ENCODE results near the gene SLC39A6.

DNA sequence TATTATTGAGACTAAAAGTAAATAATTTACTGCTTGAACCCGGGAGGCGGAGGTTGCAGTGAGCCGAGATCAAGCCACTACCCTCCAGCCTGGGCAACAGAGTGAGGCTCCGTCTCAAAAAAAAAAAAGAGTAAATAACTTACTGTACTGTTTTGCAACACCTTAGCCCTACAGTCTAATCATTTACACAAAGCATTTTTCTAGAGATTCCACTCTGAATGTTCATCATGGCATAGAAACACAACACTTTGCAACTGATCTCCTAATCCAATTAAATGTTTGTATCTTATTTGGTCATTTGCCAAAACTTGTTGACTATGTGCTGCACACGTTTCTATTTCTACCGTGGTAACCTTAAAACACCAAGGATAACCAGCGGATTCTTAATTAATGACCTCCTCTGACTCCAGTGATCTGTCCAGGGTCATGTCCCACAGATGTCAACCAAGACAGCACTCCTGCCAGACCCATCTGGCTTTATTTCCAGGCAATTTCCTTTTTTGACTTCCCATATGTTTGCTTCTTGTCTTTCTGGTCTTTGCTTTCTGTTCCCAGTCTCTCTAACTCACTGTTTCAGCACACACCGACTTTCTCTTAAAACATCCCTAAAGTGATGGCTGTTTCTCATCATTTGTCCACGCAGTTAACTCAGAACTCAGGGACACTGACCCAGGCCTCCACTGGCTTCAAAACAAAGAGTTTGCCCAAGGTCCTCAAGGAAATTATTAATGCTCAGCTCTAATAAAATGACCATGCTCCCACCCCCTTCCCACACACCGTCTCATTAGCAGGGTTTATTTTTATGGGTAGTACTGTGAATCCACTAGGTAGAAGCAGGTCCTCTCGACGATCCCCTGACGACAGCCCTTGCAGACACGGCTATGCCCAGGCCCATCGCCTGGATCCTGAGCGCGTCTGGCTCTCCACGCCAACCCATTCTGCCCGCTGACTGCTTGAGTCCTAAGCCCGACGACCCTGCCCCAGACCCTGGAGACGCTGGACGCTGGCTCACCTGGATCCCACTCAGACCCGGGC is 23.0 kb upstream of the C18orf21 start:
- RRBS: 1% methylated on average over 1 of the region's 24 CpGs

- RRBS: 2% methylated on average over 14 of the region's 41 CpGs
These were observed 22.2 kb upstream of the C18orf21 start for GRCh38 chr18:35950157-35950719.

DNA sequence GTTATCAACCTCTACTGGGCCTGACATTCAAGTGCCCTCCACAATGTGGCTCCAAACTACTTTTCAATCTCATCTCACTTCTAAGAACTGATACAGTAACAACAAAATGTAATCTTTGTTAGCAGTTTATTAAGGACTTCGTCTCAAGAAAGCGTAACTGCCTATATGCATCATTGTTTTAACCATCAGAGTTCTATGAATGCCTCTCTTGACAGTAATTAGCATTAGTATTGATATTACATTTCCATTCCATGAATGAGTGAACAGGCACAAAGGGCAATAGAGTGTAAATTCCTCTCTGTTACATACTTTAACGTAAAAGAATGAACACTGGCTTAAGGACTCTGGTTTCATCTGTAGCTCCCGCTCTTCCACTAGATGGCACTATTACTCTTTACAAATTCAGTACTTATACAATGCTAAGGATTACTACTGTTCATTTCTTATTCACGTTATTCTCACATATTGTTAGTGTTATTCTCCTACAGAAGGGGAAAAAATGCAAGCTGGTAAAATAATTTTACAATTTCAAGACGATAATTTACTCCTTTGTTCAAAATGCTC is 45.1 kb downstream of the C18orf21 start:
- RRBS: no CpG with 5 or more reads among the region's 6 CpGs

DNA sequence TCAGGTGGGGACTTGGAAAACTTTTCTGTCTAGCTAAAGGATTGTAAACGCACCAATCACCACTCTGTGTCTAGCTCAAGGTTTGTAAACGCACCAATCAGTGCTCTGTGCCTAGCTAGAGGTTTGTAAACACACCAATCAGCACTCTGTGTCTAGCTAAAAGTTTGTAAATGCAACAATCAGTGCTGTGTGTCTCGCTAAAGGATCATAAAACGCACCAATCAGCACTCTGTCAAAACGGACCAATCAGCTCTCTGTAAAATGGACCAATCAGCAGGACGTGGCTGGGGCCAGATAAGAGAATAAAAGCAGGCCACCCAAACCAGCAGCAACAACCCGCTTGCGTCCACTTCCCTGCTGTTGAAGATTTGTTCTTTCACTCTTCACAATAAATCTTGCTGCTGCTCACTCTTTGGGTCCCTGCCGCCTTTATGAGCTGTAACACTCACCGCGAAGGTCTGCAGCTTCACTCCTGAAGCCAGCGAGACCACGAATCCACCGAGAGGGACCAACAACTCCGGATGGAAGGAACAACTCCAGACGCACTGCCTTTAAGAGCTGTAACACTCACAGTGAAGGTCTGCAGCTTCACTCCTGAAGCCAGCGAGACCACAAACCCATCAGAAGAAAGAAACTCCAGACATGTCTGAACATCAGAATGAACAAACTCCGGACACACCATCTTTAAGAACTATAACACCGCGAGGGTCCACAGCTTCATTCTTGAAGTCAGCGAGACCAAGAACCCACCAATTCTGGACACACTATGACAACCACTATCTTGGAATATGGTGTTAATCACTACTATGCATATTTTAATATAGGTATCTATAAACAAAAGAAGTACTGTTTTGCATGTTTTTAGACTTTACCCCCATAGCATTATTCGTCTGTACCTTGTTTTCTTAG is 2.7 kb downstream of the RPRD1A start:
- RRBS: no CpG with 5 or more reads among the region's 22 CpGs

DNA sequence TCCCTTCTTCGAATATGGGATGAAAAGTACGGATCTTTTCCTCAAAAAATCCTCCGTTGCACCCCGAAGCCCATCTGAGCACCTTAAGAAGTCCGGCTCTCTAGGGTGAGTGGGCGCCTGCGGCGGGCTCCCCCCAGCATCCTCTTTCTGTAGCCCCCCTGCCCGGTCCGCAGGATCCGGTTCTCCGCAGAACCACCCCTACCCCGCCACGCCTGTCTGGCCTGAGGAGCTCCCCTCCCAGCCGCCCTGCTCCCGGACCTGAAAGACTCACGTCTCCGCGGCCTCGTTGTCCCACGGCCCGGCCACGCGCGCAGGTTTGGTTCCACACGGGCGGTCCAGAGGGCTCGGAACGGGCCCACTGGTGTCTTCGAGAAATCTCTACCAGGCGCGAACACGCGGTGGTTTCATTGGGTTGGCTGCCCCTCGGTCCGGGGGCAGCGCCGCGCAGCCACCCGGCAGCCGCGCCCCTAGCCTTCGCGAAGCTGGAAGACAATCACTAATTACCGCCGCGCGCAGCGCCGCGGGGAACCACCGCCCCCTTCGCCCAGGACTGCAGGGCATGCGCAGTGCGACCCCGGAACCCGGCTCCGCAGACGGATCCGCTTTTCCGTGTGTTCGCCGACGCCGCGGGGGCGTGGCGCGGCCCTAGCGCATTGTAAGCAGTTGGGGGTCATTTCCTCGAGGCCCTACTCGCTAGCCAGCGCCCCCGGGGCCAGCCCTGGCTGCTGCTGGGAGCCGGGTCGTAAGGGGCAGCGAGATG is at the start of gene SLC39A6:
Gene SLC39A6, minus strand, starts transcription at position 498 of the 760 bp plus-strand sequence.
- RRBS: 1% methylated on average over 20 of the region's 77 CpGs

DNA sequence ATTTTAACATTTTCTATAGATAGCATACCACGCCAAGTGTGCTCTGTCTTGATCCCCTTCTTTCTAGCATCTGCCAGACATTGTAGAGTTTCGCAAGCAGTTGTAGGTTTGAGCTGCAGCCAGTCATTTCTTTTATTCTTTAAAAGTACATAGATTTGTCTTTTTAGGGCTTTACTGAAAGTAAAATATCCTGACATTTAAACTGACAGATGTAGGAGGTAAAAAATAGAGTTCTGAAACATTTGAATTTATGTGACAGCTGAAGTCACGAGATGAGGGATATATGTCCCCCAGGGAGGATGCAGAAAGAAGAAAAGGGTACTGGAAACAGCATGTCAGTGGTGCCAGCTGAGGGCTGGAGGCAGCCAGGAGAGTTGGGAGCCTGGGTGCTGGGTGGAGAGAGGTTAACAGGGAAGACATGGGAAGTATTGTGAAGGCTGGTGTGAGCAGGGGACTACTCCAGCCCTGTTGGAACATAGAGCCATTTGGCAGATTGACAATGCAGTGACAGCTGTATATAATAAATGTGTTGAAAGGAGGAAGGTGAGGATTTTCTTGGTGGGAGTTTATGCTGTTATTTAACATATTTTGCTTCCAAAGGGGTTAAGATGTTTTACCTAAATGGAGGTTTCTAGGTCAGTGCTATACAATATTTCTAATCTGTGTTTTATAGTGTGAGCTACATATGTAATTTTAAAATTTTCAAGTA is 11.8 kb upstream of the MOCOS start:
- RRBS: no CpG with 5 or more reads among the region's 3 CpGs

DNA sequence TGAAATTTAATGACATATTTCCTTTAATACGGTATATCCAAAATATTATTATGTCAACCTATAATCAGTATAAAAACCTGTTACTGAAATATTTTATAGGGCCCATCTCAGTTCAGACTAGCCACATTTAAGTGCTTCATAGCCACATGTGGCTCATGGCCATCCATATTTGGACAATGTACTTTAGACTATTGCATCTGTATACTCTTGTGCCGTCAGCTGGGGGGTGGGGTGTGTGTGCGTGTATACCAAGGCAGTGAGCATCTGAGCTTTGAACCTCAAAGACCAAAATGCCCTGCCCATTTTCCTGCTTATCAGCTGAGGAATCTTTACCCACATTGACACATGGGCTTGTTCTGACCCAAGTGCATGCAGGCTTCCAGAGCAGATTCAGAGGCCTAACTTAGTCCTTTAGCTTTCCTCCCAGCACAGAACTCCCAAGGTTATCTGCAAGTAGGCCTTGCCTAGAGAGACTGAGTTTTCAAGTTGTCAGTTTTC is 11.2 kb upstream of the MOCOS start:
- RRBS: no CpG with 5 or more reads among the region's 3 CpGs

- RRBS: no CpG with 5 or more reads among the region's 12 CpGs
These were observed 10.5 kb upstream of the MOCOS start for GRCh38 chr18:36176558-36177378.

GRCh38 chr18:36177431-36178426 is 9.6 kb upstream of the MOCOS start:
- RRBS: no CpG with 5 or more reads among the region's 4 CpGs

DNA sequence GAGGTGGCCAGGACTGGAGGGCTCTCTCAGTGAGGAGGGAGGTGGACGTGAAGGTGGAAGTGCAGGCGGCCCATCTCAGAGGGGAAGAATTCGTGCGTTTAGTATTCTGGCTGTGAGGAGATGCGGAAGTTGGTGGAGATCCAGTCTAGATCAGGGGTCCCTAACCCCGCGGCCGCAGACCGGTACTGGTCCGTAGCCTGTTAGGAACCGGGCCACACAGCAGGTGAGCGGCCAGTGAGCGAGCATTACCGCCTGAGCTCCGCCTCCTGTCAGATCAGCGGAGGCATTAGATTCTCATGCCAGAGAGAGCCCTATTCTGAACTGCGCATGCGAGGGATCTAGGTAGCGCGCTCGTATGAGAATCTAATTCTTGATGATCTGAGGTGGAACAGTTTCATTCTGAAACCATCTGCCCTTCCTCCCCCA is 1.6 kb upstream of the FHOD3 start:
- RRBS: no CpG with 5 or more reads among the region's 21 CpGs

GRCh38 chr18:36296312-36296959 is 1.1 kb upstream of the FHOD3 start:
- RRBS: no CpG with 5 or more reads among the region's 31 CpGs

DNA sequence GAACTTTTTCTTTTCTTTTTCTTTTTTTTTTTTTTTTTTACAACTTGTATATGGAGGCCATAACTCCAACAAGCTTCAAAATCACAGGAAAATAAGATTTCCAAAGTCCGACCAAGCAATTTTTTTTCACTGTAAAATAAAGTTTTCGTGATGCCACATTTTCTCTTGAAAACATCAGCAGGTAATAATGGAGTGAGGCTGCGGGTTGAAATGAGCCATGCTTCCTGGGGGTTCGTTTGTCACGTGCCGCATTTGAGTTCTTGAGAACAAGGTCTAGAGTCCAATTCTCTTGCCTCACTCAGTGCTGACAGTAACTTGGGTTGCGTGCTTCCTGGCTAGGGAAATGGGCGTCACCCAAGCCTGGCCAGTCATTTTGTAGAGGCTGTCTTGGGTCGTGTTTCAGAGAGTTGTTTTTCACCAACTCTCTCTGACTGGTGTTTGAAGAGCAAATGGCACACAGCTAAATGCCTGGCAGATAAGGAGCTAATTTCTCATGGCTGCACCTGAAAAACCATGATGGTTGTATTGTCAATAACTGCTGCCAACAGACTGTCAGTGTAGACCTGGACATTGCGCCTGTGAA is 195.8 kb downstream of the FHOD3 start:
- RRBS: no CpG with 5 or more reads among the region's 10 CpGs

- RRBS: no CpG with 5 or more reads among the region's 5 CpGs
These were observed 200.0 kb downstream of the TPGS2 start for GRCh38 chr18:36628703-36629271.

DNA sequence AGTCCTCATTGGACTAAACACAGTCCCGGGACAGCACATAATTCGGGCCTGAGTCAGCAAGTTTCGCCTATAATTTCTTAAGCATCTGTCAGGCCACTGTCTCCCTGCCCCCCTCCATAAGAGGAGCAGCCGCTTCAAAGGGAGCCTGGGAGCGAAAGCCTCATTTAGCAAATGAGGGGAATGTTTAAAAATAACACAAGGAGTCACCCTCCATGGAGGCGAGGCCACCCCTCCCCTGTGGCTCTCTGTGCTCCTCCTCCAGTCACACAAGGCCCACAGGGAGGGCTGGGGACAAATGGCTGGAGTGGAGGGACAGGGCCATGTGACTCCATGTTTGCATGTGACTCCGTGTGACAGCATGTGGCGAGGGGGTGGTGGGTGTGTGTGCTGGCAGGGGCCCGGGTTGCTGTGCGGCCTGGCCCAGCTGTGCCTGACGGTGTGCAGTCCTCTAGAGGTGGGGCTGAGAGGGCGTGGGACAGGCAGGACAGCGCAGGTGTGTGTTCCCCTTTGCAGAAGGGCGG is 162.3 kb downstream of the CELF4 start:
- RRBS: no CpG with 5 or more reads among the region's 14 CpGs

GRCh38 chr18:41631967-41632553 is 323.0 kb upstream of the PIK3C3 start:
- RRBS: no CpG with 5 or more reads among the region's 18 CpGs

DNA sequence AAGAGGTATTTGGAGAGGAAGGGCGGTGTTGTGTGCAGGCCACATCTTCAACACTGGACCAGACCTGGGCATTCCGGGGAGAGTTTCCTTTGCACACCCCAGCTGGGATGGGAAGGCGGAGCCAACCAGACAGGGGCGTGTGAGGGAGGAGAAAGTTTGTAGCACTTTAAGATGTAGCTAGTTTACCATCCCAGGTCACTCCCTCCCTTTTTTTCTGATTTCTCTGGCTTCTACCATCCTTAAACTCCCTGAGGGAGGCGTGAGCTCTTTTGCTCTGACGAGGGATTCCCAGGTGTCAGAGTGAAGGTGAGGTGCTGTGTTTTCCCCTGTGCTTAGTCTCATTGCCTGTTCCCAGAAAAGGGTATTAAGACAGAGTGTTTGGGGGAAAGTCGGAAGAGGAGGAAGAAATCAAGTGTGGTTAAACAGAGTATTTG is 1.6 kb downstream of the SETBP1 start:
- RRBS: no CpG with 5 or more reads among the region's 7 CpGs

DNA sequence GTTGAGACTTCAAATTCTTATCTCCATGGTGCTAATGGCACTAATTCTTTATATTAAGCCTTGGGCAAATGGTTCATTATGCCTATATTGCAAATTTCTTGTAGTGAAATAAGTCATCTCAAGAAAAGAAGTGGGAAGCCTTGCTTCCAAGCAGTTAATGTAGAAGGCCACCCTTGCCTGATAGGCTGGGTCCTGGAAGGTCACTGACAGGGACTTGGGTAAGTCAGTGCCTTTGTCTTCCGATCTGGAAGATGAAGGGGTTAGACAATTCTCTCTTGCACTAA is 103.1 kb downstream of the SETBP1 start:
- RRBS: no CpG with 5 or more reads among the region's 1 CpG

GRCh38 chr18:44977595-44978159 is 297.0 kb downstream of the SETBP1 start:
- RRBS: no CpG with 5 or more reads among the region's 4 CpGs

- RRBS: no CpG with 5 or more reads among the region's 2 CpGs
These were observed 386.2 kb downstream of the SETBP1 start for GRCh38 chr18:45066749-45067382.